ENCODE data around the genes METAP1, ADH1A, ADH1C and BANK1.

DNA sequence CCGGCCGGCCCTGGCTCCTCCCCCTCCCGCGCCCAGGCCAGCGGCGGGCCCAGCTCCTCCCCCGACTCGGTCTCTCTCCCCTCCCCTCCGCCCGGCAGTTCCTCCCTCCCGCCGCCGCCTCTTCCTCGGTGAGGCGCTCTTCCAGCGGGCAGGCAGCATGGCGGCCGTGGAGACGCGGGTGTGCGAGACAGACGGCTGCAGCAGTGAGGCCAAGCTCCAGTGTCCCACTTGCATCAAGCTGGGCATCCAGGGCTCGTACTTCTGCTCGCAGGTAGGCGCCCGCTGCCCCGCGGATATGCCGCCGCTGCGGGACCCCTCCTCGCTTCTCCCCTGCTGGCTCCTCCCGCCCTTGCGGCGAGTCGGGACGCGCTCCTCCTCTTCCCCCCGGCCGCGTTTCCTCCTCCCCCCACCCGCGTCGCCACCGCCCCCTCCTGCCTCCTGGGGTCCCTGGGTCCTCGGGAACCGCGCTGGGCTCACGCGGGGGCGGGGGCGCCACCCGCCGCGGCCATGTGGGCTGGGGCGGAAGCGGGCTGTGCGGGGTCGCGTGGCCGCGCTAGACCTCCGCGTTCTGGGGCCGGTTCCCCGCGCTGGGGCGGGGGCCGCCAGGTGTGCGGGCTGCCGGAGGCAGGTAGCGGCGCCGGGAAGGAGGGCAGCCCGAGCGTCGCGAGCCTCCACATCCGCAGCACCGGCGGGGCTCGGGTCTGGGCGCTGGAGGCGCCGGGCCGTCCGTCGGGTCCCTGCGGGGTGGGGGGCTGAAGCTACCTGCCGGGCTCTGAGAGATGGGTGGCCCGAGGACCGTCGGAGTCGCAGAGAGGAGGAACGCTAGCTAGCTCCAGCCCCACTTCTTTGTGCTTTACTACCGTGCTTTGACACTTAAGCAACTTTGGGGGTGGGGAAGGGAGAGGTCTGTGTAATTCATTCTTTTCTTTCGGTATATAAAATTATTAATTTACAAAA is at the start of gene METAP1:
METAP1 (plus strand) TSS at position 125 of the 957 bp plus-strand sequence.
- RAMPAGE, long total RNA, result start-site peak on the plus strand centred at position 125 of the sequence, 48 bp wide, 1,813 and 2,202 reads in 2 replicates
- RRBS, result under 1% methylated on average over 20 of the region's 97 CpGs

- RAMPAGE, long total RNA, result no peak
- RRBS, result no CpG with 5 or more reads among the region's 5 CpGs
Measured at GRCh38 chr4:99087880-99088126, 785 bp downstream of the ADH5 start.

GRCh38 chr4:99155124-99155415 is 11.0 kb upstream of the ADH4 start:
- RAMPAGE, long total RNA, result no peak
- RRBS, result no CpG with 5 or more reads among the region's 2 CpGs

- RAMPAGE, long total RNA, result no peak
- RRBS, result no CpG with 5 or more reads among the region's 1 CpG
Measured at GRCh38 chr4:99290653-99291128, at the start of gene ADH1A. Gene ADH1A (minus strand): TSS chr4:99290985.

DNA sequence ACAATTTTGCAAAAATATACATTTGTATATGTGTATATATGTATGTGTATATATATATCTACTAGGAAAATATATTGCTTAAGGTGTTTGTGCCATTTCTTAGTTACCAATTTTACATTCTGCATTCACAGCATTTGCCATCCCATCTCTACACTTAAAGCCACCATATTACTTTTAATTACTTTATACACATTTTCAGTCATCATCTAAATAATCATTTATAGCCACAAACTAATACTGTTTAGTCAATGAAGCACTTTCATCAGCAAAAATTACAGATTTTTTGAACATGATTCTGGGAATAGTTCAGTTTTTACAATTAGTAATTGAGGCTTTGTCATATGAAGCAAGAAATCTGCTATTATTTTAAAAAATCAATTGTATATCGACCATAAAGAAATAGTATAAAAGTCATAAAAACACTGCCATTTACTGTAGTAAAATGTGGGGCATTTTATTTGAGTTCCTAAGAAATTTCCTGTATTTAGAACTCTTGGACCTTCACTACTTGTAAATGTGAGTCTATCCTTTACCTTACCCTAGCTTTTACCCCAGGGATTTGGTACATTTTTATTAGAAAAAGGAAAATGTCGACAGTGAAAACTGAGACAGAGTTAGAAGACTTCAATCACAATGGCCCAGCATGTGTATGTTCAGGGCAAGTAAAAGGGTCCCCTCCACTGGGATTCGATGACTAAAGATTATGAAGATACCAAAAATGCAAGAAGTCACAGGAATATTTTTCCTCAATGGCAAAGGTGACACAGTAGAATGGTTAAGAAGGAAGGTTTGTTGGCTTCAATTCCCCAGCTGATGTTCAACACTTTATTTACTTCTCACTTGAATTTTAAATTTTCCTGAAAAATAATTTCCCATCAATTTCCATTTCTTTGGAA is 14.1 kb downstream of the ADH1B start:
- RAMPAGE, long total RNA, result no peak
- RRBS, result no CpG with 5 or more reads among the region's 3 CpGs

DNA sequence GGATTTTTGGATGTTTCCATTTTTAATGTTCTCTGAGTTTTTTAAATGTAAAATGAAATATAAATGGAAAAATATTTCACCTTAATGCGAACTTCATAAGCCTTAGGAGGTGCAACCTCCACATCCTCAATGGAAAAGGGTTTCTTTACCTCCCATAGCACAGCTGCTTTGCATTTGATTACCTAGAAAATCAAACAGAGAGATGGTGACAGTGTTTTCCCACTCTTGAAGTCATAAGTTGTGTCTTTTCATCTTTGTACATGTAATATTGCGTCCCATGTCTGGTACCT is 2.6 kb downstream of the ADH1B start:
- RAMPAGE, long total RNA, result no peak
- RRBS, result no CpG with 5 or more reads among the region's 2 CpGs

DNA sequence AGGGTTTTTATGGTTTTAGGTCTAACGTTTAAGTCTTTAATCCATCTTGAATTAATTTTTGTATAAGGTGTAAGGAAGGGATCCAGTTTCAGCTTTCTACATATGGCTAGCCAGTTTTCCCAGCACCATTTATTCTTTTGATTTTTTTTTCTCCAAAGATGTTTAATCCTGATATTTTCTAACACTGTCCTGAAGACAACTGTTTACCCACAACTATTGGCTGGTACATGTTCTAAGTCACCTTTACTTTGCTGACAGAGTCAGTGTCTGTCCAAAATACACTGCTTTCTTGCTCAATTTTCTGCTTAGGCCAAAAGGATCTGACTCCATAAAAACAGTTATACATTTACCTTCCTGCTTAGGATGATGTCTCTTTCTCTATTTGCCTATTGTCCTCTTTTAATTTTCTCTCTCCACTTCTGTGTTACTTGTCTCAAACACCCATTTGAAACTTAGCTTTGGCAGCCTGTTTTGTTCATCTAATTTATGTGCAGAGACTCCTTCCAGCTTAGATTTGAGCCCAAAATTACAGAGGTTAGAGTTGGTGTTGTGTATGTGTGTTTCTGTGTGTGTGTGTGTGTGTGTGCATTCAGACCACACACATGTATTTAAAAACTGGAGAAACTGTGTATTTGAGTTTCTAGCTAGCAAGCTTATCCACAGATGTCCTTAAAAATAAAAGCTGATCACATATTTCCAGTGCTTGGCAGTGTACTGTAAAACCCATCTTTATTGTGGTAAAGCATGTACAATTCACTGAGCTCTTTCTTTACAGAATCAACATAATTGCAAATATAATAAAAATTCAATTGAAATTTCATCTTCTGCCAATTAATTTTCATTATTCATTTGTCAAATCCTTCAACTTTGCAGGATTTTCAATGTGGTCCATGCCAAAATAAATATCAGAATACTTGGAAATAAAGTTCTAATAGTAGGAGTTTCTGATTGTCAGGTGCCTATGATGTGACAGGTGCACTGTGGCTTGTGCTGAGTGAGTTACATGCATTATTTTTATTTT is 3.0 kb downstream of the ADH1C start:
- RAMPAGE, long total RNA, result no peak
- RRBS, result no CpG with 5 or more reads among the region's 1 CpG

DNA sequence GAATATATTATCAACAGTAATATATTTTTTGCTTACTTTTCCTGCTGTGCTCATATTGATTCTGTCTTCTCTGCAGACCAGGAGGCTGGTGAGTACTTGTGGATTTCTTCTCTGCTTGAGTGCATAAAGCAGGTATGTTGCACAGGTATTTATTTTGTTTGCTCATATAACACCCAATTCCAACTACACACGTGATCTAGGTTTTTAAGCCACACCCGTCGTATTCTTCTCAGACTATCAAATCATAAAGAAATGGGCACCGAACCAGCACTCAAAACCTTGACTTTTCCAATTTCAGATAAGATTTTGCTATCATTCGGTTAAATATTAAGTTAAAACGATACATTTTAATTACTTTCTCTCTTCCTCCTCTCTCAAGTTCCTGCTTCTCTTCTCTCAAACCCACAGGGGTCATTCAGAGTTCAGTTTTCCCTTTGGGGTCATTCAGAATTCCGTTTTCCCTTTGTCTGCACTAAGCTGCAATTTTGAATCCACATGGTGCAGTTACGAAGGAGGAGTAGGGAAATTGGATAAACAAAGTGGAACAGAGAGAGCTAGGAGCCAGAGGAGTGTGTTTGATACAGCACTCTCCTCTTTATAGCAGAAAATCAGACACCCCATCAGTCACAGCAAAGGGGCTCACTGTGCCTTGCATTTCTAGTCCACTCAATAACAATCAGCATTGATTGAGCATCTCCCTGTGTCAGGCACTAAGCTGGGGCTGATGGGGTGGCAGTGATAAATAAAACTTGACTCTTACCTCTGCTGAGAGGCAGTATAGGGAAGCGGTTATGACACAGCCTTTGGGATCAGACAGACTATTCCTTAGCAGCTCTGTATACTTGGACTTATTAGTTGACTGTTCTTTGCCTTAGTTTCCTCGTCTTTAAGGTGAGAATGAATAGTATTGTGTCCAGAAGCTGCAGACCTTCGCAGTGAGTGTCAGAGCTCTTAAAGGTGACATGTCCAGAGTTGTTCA is at the start of gene ADH1C:
ADH1C (minus strand) TSS at position 125 of the 979 bp plus-strand sequence.
- RAMPAGE, long total RNA, result no peak
- RRBS, result no CpG with 5 or more reads among the region's 11 CpGs

- RAMPAGE, long total RNA, result no peak
- RRBS, result no CpG with 5 or more reads among the region's 6 CpGs
Measured at GRCh38 chr4:99380761-99381443, 28.4 kb upstream of the ADH1C start.

- RAMPAGE, long total RNA, result no peak
- RRBS, result no CpG with 5 or more reads among the region's 1 CpG
Measured at GRCh38 chr4:99381595-99382080, 29.1 kb upstream of the ADH1C start.

DNA sequence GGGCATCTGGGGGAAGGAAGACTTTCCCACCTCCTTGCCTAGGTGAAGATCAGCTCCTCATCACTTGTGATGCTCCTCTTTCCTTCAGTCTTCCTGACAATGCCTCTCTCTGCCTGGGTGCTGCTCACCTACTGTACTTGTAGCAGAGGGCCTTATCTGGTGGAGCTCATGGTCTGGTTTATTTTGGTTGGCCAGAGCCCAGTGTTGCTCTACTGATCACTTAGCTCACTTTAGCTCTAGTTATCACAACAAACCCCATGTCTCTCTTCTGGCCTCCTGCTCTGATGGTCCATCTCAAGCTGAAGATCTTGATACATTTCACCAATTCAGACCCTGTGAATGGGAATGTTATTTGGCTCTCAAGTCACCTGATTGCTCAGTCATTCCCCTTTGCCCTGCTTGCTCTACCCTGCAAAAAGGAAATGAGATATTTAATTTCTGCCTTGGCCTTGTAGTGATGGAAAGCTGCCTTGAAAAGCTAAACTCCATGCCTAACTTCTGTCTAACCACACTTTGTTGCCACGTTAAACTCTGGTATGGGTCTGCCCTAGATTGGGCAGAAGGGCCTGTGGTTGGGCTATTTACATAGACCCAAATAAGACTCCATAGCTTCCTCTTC is 30.3 kb upstream of the ADH1C start:
- RAMPAGE, long total RNA, result no peak
- RRBS, result no CpG with 5 or more reads among the region's 1 CpG

DNA sequence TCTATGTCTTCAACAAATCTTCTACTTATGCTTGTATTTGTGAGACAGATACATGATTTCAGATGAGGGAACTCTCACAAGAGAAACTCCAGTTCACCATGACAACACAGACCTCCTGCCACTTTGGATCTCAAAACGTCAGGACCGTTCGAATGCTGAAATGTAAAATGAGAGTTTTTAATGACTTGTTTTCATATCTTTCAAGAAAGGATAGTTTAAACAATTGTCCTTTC is 22.2 kb downstream of the ADH7 start:
- RAMPAGE, long total RNA, result no peak
- RRBS, result no CpG with 5 or more reads among the region's 3 CpGs

- RAMPAGE, long total RNA, result no peak
- RRBS, result no CpG with 5 or more reads among the region's 4 CpGs
Measured at GRCh38 chr4:99461478-99462133, 26.5 kb upstream of the ADH7 start.

- RAMPAGE, long total RNA, result no peak
- RRBS, result 13% methylated on average over 17 of the region's 33 CpGs
Measured at GRCh38 chr4:99652512-99653187, 5.0 kb downstream of the C4orf54 start.

GRCh38 chr4:99855634-99856131 is 38.5 kb downstream of the LAMTOR3 start:
- RAMPAGE, long total RNA, result no peak
- RRBS, result no CpG with 5 or more reads among the region's 1 CpG

DNA sequence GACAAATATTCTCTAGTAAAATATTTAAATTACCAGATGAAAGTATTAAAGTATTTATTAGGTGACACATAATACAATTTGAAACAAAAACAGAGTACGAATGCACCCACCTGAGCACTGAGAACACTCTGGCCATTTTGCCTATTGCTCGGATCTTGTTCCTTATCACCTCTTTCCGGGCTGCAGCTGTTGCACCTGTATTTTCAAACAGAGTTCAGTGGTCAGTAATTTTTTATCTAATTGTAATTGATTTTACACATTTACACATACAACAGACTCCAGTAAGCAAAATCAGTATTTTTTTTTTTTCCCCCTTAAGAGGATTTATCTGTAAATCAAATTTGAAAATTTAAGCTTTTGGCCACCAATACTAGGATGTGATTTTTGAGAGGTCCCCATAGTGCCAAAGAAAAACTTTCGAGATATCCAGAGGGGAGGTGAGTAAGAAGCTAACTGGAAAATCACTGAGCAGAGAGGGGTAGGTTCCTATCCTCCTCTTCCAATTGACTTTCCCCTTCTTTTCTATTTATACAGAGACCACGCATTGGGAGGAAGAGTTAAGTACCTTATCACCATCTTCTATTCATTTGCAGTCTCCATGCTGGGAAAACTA is 306.8 kb downstream of the PPP3CA start:
- RAMPAGE, long total RNA, result no peak
- RRBS, result no CpG with 5 or more reads among the region's 5 CpGs

DNA sequence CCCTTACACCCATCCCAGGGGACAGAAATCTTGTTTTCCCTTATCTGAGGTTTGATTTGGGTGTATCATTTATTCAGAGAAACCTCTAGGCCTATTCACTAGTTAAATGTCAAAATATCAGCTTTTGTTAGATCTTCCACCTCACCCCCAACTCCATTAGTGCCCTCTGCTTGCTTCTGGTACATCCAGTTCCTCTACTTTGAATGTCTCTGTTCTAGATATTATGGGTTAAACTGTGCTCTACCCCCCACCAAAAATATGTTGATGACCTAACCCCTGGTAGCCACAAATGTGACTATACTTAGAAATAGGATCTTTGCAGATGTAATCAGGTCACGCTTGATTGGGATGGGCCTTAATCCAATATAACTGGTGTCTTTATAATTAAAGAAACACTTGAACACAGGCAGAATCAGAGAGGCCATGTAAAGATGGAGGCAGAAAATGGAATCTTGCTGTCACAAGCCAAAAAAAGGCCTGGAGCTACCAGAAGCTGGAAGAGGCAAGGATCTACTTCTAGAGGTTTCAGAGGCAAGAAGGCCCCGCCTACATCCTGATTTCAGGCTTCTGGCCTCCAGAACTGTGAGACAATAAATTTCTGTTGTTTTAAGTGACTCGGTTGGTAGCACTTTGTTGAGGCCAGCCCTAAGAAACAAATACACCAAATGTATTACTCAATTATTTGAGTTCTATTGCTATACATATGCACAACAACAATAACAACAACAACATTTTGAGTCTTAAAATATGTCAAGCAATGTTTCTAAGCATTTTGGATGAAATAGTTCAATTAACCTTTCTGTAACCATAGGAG is 220.1 kb downstream of the PPP3CA start:
- RAMPAGE, long total RNA, result no peak
- RRBS, result no CpG with 5 or more reads among the region's 3 CpGs

DNA sequence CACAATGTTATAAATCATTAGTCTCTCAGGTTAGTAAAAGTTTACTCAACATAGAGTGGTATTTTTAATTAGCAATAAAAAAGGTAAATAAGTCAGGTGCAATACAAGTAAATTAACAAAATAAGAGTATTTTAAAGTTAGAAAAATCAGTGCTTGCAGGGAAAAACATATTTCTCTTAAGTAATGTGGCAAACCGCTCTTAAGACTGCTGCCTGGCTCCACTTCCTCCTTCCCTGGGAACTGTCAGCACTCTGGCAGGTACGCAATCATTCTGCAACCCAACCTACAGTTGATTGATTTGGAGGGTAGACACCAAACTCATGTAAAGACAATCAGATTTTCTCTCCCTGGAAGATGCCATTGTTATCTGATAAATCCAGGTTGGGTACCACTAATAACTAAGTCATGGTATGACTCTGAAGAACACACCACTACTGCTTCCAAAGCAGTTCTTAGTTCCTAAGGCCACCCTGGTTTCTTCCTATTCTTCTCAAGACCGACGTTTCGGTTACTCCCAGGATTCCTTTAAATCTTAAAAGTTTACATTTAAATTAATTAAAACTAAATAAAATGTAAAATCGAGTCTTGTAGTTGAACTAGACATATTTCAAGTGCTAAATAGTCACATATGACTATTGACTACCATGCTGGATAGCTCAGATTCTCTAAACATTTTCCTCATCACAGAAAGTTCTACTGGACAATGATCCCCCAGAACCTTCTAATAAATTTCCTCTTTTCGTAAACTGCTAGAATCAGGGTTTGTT is 63.7 kb downstream of the PPP3CA start:
- RAMPAGE, long total RNA, result no peak
- RRBS, result no CpG with 5 or more reads among the region's 7 CpGs

DNA sequence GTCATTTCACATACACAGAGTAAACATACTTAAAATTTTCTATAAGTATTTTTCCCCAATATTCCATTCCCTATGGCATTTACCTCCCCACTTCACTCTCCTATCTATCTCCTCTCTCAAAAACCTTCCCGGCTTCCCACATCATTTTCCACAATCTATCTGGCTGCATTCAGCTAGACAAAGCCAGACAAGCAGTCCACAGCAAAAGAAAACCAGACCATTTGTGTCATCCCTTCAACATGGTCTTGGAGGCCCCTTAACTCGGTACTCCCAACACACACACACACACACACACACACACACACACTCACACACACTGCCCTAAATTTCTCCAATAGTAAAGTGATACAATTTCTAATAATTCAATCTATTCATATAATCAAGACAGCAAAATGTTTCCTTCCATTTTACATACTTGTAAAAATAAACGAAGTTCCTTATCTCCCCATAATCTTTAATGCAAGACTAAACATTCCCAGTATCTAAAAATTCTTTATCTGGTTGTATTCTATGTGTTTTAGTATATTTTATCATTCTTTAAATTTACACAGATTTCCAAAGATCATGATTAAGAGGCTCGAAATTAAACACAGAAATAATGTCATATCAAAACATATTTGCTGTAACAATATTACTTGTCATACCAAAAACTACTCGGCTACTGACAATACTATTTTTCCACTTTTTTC is 30.2 kb downstream of the PPP3CA start:
- RAMPAGE, long total RNA, result no peak
- RRBS, result no CpG with 5 or more reads among the region's 5 CpGs

GRCh38 chr4:101790374-101791311 is at the start of gene BANK1:
Gene BANK1 (plus strand): TSS chr4:101790730.
- RAMPAGE, long total RNA, result no peak
- RRBS, result under 1% methylated on average over 14 of the region's 49 CpGs

Measured in kidney epithelial cell (primary cell).